ENCODE measurements around a stretch of chr5.

- PRO-cap = no peak
Observed at GRCh38 chr5:141795161-141795697, 83.0 kb downstream of the PCDH1 start.

- PRO-cap = no peak
Observed at GRCh38 chr5:141841103-141842294, 36.7 kb downstream of the PCDH1 start.

DNA sequence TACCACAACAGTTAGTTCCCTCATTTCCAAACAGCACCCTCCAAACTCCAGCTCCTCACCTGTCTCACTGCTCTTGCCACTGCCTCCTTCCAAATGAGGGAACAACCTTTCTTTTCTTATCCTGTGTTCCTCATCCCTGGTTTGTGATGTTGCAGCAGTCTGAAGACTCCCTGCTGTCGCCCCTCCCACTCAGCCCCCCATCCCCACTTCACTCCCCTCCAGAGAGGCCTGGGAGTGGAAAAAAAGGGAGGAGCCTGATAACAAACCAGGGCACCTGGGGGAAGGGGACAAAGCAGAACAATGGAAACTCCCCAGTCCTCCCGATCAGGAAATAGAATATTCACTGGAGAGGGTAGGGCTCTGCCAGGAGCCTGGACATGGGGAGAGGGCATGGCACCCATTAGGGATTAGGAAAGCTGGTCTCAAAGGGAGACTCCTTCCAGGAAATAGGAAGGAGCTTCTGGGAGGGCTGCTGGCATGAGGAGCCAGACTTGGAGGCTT lies 20.2 kb downstream of the PCDH1 start:
- PRO-cap = no peak

- PRO-cap = no peak
Observed at GRCh38 chr5:141862996-141863600, 15.1 kb downstream of the PCDH1 start.

GRCh38 chr5:141876786-141877735 lies 1.1 kb downstream of the PCDH1 start:
- PRO-cap = no peak

DNA sequence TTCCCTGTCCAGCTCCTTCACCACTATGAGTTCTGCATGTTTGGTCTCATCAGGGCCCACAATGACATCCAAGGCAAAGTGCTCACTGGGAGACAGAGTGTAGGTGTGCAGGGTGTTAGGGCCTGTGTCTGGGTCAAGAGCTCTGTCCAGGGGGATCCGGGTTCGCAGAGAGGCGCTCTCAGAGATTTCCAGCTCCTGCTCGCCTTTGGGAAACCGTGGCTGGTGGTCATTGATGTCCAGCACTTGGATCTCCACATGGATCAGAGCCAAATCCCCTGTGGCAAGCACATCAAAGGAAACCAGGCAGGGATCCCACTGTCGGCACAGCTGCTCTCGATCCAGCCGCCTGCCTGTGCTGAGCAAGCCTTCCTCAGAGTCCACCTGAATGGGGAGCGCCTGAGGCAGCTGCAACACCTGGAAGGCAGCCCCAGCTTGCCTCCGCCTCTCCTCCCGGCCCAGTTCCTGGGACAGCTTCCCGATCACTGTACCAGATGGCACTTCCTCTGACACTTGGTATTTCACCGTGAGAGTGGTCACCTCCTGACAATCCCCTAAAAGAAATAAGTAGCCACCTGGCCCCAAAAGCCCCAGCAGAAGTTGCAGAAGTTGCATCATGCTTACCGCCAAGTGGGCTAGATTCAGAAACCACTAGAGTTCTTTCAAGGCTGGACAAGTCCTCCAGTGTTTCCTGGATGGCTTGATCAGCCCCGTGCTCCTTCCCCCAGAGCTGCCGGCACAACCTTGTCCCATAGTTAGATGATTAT lies 583 bp downstream of the PCDH12 start:
- PRO-cap = no peak

DNA sequence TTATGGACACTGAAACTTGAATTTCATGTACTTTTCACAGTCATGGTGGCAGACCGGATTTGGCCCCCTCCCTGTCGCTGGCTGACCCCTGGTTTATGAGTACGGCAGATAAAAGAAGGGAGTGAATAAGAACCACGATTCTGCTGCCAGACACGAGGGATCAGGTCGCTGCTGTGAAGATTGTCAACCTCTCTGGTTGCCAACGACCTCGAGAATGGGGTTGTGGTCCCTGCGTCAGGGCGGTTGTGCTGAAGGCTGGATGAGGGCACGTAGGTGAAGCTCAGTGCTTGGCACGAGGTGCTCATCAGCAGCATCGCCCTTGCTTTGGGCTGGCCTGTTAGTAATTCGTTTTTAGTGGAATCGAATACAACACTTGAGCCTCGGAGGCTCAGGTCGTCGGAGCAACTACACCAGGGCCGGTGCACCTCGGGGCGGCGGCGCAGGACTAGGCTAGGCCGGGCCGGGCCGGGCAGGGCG lies 299 bp upstream of the NDFIP1 start:
- PRO-cap = bidirectional peak, plus-strand start outside the sequence, minus-strand start at position 447 of the sequence

DNA sequence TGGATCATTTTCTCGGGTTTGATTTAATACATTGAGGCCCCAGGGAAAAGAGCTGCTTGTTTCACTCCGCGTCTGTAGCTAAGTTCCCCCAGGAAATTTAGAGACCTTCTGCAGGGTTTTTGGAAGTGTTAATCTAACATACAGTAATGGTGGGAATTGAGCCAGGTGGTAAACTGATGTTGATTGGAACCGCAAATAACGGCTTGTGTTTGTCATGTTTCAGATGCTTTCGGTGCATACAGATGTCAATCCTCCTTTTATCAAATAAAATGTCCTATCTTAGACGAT lies 1.1 kb downstream of the NDFIP1 start:
- PRO-cap = no peak

- PRO-cap = no peak
Observed at GRCh38 chr5:142389751-142390706, 65.2 kb upstream of the SPRY4 start.

DNA sequence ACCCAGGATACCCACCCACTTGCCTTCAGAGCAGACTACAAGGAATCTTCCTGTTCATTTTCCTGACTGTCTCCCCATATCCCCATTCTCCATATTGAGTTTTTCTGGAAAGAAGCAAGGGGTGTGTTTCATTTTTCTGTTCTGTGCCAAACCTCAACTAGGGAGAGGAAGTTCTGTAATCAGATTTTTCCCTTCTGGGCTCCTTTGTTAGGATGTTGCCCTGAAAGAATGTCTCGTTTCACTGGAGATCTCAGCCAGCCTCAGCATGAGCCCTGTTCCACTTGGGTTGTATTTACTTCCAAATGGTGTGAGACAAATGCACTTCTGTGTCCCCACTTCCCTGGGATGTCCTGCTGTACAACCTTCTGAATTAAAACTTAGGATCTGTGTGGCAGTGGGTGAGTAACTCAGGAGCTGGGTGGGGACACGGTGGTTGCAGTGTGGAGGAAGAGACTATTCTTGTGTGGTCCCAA lies 109.0 kb upstream of the SPRY4 start:
- PRO-cap = no peak

- PRO-cap = no peak
Observed at GRCh38 chr5:142509417-142509786, 176.5 kb downstream of the FGF1 start.

DNA sequence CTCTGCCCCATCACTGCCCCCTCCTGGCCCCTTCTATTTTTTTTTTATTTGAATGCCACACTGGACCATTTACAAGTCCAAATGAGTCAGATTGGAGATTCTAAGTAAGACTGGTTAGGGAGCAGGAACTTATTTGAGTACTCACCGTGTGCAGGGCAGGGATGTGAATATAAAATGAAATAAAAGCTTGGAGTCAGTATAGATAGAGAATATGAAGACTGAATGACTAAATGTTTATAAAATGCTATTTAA lies 137.0 kb downstream of the FGF1 start:
- PRO-cap = no peak

- PRO-cap = no peak
Observed at GRCh38 chr5:142551360-142552159, 134.3 kb downstream of the FGF1 start.

GRCh38 chr5:142568656-142569002 lies 117.3 kb downstream of the FGF1 start:
- PRO-cap = no peak

DNA sequence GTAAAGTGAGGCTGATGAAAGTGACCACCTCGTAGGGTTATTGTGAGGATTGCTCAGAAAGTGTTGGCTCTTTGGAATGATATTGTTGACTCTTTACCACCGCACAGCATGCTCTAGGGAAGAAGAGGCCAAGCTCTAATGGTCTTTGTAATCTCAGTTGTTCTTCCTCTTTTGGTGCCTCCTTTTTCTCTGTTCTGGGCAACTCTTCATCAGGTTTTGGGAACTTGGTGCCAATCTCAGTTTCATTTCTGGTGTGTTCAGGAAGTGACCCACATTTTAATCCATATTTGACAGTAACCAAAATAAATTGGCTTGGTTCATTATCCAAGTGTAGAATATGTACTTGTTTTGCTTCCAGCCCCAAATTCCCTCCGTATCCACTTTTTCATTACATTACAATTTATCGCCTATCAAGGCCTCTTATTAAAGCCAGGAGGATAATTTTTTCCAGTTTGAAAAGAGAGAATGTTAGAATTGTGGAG lies 25.1 kb downstream of the ARHGAP26 start:
- PRO-cap = no peak

DNA sequence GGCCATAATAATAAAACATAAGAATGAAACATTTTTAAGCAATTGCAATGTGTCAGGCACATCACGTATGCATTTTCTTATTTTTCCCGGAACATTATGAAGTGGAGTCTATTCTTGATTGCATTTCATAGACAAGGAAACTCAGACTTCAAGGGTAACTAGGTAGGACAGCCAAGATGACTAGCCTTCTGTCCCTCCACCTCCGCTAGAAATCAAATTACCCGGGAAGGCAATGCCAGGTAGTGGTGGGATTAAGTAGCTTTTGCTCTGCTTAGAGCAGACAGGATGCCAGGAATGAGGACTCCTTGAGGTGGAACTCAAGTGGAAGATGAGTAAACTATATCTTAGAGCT lies 50.5 kb downstream of the ARHGAP26 start:
- PRO-cap = no peak

GRCh38 chr5:142860132-142860867 lies 90.1 kb downstream of the ARHGAP26 start:
- PRO-cap = no peak

DNA sequence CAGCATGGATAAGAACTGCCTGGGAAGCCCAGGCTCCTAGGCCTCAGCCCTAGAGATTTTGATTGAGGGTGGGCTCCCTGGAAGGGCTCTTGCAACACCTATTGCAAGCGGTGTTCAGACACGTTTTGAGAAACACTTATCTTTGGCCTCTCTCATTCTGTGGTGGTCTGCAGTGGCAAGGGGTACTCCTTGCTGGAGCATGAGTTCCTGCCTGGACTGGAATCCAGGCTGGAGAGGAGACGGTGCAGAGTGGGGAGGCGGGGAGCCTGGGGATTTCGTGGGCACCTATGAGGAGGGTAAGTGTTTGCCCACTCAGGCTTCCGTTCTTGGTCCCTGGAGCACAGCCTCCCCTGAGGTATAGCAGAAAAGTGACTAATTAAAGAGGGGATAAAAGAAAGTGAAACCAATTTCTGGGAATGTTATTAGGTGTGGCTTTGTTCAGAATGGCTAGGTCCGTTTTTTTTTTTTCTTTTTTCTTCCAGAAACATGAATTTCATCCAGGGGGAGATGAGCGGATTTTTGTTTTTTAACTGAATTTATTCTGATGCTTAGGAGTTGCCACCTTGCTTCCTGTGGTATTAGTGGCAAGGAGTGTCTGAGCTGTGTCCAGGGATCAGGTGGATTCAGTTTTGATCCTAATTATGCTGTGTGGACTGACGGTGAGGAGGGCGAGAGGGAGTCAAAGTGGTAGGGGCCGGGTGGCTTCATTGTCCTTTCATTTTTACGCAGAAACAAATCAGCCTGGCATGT lies 90.9 kb downstream of the ARHGAP26 start:
- PRO-cap = no peak

DNA sequence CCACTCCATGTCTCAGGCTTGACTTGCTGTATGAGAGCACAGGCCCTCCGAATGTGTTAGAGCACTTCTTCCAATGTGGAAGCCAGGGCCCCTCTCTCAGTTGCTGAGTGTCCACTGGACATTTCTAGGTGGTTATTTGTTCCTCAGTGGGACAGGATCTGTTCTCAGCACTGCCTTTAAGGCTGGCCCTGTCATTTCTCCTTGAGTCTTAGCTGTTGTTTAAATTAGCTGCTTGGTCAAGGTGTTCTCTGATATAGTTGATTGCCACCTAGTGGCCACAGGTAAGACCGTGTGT lies 96.7 kb downstream of the ARHGAP26 start:
- PRO-cap = no peak

DNA sequence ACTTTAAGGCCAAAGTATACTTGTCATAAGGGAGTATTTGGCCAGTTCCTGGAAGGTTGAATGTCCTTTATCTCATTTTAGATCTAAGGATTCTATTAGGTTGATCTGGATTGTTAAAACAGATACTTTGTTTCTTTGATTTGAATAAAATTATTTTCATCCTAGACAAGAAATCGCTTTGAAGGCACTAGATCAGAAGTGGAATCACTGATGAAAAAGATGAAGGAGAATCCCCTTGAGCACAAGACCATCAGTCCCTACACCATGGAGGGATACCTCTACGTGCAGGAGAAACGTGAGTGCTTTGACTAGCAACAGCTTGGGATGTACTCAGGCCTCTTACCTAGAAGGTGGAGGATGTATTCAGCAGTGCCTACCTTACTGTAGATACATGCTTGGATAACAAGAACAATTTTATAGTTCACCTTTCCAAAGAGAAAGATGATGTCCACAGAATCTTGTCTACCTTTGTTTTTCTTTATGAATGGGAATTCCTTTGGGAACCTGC lies 133.3 kb downstream of the ARHGAP26 start:
- PRO-cap = no peak